H1 (cell line): ENCODE measurements around the gene EDAR.

DNA sequence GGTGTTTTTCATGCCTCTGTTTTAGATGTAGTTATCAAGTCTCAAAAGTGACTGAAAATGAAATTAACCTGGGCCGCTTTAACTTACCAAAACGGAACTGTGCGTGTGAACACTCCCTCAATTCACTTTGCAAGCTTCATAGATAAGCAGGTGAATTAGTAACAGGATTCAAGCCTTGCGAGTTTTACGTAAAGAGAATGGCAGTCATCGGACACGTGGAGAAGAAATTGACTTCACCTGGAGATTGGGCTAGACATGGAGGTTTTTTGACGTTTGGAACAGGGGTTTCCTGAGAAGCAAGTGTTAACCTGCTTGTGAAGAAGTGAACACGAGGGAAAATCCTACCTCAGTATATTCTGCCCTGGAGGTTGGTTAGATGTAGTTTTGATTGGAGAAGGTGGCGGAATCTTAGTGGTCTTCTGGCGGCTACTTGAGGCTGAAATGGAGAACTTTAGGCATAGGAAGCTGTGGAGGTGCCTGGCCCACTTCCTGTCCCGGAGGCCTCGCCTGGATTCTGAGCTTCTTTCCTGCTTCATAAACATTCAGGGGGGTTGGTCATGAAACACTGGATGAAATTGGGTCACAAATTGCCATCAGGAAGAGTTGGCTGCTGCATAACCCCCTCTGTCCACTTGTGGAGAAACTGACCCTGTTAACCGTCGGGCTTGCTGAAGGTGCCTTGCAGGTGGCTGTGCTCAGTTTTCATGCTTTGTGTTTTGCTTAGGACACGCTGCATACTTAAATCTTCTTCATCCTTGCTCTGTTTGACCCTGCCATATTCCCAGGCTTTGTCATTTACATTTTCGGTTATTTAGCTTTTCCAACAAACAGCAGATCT lies 1.9 kb downstream of the NCK2 start:
- RRBS: no CpG with 5 or more reads among the region's 17 CpGs
CAGE:
- cytosol, long polyA plus RNA: no peak
- long polyA plus RNA: no peak
- nucleus, long polyA plus RNA: no peak

- RRBS: no CpG with 5 or more reads among the region's 4 CpGs
CAGE:
- cytosol, long polyA plus RNA: no peak
- long polyA plus RNA: no peak
- nucleus, long polyA plus RNA: no peak
Observed at GRCh38 chr2:105755842-105756317, 11.2 kb downstream of the NCK2 start.

GRCh38 chr2:105776924-105777533 lies 32.3 kb downstream of the NCK2 start:
- RRBS: no CpG with 5 or more reads among the region's 14 CpGs
CAGE:
- cytosol, long polyA plus RNA: no peak
- long polyA plus RNA: no peak
- nucleus, long polyA plus RNA: no peak

DNA sequence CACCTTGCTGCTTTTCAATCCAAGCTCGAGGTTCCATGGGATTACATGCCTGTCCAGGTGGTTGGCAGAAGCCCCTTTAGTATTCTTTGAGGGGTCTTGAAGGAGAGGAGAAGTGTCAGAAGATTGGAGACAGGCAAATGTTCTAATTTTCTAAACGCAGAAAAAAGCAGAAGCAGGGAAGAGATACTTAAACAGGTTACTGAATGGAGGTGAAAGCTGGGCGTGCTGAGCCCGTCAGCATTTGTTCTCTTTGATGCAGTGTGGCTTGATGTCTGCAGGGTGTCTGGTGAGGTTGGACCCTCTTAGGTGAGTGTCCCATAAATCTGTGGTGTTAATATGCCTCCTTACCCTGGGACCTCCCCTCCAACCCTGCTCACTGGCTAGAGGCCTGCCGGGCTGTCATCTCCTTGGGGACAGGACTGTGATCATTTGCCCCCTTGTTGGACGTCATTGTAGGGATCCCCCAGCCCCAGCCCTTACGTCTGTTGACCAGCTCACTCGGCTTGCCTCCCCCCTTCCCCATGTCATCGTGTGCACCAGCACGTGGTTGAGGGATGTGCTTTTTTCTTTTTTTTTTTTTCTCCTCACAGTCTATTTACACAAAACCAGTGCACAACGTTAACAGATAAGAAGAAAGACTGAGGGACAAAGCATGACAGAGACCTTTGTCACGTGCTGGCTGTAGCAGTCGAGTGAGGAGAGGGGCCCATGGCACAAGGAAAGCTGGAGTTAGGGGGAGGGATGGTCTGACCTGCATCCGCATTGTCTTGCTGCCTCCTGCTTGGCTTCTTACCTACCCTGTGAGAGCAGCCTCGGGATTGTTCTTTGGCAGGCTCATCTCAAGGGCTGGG lies 56.4 kb downstream of the NCK2 start:
- RRBS: no CpG with 5 or more reads among the region's 15 CpGs
CAGE:
- cytosol, long polyA plus RNA: no peak
- long polyA plus RNA: no peak
- nucleus, long polyA plus RNA: no peak

GRCh38 chr2:105820072-105820762 lies 75.5 kb downstream of the NCK2 start:
- RRBS: no CpG with 5 or more reads among the region's 15 CpGs
CAGE:
- cytosol, long polyA plus RNA: no peak
- long polyA plus RNA: no peak
- nucleus, long polyA plus RNA: no peak

DNA sequence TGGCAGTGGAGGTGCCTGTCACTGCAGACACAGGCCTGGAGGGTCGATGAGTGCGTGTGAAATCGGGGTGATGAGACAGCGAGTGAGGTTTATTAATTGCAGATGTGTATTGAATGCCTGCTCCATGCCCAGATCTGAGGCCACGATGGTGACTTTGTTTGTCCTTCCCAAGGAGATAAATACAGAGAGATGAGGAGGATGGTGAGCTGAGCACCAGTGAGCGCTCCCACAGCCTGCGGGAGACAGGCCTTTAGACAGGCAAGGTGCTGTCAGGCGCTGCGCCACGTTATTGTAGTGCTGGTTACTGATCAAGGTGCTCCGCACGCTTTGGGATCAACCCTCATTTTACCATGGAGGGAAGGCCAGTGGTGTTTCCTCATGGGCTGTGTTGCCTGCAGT lies 126.3 kb downstream of the NCK2 start:
- RRBS: no CpG with 5 or more reads among the region's 12 CpGs
CAGE:
- cytosol, long polyA plus RNA: no peak
- long polyA plus RNA: no peak
- nucleus, long polyA plus RNA: no peak

DNA sequence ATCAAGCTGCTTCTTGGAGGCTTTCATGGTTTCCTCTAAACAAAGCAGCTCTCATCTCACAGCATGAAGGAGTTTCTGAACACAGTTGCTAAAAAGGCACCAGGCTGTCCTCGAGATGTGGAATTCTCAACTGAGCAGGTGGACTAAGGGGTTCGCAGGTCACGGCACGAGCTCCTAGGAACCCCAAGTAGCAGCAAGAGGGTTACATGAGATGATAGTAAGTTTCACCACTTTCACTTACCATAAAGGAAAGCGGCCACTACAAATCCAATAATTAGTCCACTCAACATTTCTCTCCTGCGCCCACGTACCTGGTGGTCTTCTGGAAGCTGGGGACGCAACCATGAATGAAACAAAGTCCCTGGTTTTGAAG lies 44.9 kb downstream of the ECRG4 start:
- RRBS: no CpG with 5 or more reads among the region's 8 CpGs
CAGE:
- cytosol, long polyA plus RNA: no peak
- long polyA plus RNA: no peak
- nucleus, long polyA plus RNA: no peak

GRCh38 chr2:106137923-106138498 lies 56.1 kb downstream of the UXS1 start:
- RRBS: no CpG with 5 or more reads among the region's 8 CpGs
CAGE:
- cytosol, long polyA plus RNA: no peak
- long polyA plus RNA: no peak
- nucleus, long polyA plus RNA: no peak

- RRBS: no CpG with 5 or more reads among the region's 2 CpGs
CAGE:
- cytosol, long polyA plus RNA: no peak
- long polyA plus RNA: no peak
- nucleus, long polyA plus RNA: no peak
Observed at GRCh38 chr2:106198149-106198348, 3.9 kb upstream of the UXS1 start.

DNA sequence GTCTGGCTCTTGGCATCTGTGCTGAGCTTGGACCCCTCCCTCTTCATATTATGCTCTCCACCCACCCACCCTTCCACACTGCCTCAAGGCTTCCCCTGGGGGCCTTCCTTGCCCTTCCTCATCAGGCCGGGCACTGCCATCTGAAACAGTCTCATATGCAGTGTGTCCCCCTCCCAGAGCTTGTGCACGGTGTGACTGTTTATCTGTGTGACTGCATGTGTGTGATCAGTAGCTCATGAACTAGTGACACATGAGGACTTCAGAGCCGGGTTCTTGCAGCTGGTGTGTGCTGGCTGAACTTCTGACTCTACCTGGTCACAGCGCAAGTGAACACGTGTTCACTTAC lies 51.5 kb downstream of the CD8B2 start:
- RRBS: no CpG with 5 or more reads among the region's 5 CpGs
CAGE:
- cytosol, long polyA plus RNA: no peak
- long polyA plus RNA: no peak
- nucleus, long polyA plus RNA: no peak

DNA sequence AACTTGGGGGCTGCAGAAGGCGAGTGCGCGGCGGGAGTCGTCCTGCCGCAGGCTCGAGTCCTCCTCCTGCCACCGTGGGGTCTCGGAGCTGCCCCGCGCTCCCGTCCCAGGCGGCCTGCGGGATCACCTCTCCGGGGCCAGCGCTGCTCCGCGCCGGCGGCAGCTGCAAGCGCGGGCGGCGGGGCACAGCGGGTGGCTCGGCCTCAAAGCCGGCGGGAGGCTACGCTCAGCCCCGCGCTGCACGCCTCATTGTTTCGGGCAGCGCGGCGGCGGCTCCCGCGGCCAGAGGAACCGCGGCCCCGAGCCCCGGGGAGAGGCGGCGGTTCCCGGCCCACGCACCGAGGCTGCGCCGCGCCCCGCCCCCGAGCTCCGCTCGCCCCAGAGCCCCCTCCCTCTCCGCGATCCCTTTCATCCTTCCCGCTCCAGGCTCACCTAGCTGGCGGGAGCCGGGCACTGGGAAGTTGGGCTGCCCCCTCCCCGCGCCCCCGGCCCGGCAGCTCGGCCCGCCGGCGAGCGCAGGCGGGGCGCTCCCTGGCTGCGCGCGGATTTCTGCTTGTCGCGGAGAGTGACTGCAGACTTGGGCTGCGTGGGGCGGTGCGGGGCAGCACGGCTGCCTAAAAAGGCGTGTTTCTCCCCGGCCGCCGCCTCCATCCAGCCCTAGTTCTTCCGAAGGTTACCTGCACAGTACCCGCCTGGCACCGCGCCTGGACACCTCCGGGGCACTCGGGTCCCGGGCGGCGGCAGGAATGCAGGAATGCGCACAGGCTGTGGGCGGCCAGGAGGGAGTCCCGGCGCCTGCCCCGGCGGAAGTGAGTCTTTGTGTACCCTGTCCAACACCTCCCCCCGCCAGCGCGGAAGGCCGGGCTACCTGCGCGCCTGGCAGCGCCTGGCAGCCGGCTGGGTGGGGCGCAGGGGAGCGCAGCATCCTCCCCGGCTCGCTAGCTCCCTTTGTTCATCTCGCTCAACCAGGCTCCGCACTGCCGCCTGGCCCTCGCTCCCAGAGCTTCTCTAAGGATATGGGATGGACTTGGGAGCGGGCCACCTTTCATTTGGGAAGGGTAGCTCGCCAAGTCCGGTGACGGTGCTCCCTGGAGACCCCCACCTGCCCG lies 686 bp upstream of the ST6GAL2 start:
- RRBS: 1% methylated on average over 47 of the region's 120 CpGs
CAGE:
- cytosol, long polyA plus RNA: no peak
- long polyA plus RNA: no peak
- nucleus, long polyA plus RNA: no peak

GRCh38 chr2:107544724-107545287 lies 281.9 kb upstream of the RGPD4 start:
- RRBS: 96% methylated on average over 4 of the region's 21 CpGs
CAGE:
- cytosol, long polyA plus RNA: no peak
- long polyA plus RNA: no peak
- nucleus, long polyA plus RNA: no peak

DNA sequence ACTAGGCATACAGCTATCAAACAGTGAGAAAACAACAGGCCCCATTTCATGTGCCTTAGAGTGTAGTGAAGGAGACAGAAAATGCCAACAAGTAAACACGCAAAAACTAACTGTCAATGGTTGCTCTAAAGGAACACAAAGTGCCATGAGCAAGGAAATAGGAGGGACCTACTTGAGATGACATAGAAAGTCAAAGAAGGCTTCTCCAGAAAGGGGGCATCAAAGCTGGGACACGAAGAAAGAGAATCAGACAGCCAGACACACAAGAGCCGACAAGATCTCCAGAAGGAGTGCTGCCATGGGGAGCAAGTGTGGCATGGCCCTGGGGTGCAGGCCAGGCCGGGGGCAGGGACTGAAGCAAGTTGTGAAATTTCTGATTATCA lies 715 bp upstream of the SULT1C4 start:
- RRBS: no CpG with 5 or more reads among the region's 4 CpGs
CAGE:
- cytosol, long polyA plus RNA: no peak
- long polyA plus RNA: no peak
- nucleus, long polyA plus RNA: no peak

DNA sequence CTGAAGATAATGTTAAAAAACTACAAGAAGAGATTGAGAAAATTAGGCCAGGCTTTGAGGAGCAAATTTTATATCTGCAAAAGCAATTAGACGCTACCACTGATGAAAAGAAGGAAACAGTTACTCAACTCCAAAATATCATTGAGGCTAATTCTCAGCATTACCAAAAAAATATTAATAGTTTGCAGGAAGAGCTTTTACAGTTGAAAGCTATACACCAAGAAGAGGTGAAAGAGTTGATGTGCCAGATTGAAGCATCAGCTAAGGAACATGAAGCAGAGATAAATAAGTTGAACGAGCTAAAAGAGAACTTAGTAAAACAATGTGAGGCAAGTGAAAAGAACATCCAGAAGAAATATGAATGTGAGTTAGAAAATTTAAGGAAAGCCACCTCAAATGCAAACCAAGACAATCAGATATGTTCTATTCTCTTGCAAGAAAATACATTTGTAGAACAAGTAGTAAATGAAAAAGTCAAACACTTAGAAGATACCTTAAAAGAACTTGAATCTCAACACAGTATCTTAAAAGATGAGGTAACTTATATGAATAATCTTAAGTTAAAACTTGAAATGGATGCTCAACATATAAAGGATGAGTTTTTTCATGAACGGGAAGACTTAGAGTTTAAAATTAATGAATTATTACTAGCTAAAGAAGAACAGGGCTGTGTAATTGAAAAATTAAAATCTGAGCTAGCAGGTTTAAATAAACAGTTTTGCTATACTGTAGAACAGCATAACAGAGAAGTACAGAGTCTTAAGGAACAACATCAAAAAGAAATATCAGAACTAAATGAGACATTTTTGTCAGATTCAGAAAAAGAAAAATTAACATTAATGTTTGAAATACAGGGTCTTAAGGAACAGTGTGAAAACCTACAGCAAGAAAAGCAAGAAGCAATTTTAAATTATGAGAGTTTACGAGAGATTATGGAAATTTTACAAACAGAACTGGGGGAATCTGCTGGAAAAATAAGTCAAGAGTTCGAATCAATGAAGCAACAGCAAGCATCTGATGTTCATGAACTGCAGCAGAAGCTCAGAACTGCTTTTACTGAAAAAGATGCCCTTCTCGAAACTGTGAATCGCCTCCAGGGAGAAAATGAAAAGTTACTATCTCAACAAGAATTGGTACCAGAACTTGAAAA lies 21.2 kb downstream of the GCC2 start:
- RRBS: no CpG with 5 or more reads among the region's 7 CpGs
CAGE:
- cytosol, long polyA plus RNA: no peak
- long polyA plus RNA: no peak
- nucleus, long polyA plus RNA: no peak

DNA sequence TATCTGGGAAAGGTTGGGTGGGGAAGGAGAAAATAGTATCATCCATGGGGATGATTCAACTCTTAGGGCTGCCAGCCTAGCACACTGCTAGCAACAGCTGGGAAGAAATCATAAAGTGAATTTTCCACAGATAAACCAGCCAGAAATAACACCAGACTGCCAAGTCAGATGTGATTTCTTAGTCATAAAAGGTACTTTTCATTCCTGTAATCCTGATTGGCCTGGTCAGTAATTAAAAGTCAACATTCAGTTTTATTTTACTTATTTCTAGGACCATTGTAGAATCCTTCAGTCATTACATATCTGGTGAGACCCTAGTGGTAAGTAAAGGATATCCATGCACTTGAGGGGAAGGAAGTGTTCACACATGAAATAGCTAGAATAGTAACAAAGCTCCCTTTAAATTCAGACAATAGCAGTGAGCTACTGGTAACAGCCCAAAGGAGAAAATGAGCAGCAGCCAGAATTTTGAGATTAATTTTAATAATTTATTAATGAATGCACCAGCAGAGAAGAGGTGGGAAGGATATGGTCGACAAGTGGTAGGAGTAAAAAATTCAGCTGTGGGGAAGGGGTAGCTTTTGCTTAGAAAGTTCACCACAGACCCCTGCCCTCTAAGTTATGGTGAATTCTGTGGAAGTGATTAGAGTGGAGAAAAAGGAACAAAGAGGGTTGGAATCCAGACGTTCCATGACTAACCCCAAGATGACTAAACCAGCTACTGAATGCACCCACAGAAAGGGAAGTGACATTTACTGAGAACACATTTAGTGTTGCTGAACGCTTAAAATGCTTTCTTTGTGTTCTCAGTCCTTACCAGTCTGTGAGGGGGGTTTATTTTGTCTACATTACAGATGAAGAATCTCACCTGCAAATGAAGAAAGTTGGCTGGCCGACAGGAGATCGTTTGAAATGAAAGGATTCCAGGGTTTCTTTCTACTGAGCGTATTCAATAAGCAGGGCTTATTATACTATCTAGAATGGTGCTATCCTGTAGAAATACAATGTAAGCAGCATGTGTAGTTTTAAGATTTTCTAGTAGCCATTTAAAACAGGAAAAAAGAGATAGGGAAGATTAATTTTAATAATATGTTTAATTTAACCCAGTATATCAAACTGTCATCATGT lies 59.7 kb downstream of the LIMS1 start:
- RRBS: no CpG with 5 or more reads among the region's 6 CpGs
CAGE:
- cytosol, long polyA plus RNA: no peak
- long polyA plus RNA: no peak
- nucleus, long polyA plus RNA: no peak

DNA sequence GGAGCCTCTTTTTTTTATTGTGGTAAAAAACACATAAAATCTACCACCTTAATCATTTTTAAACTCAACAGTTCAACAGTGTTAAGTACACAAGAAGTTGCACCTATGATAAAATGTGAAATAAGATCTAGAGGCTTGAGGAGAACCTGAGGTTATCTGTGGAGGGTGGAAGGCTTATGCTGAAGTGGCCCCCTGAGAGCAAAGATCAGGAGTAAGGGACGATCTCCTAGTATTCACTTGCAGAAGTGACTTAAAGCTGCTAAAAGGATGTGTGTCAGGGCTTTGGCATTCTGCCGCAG lies 61.5 kb downstream of the LIMS1 start:
- RRBS: no CpG with 5 or more reads among the region's 2 CpGs
CAGE:
- cytosol, long polyA plus RNA: no peak
- long polyA plus RNA: no peak
- nucleus, long polyA plus RNA: no peak

DNA sequence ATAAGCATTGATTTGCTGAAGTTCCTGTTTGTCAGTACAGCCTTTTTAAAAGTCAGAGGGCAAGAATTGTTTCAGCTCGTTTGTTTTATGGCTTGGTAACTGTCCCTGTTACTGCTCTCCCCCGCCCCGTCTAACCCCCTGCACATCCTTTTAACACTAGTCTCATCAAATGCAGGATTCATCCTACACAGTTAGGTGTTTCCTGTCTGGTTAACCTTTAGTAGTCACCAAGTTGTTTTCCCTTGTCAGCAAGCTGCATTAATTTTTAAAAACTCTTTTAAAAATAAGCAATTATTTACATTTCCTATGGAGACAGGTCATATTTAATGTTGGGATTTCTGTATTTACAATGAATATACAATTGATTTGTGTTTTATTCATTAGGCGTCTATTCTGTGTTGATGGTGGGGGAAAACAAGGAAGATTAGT lies 84.7 kb downstream of the LIMS1 start:
- RRBS: no CpG with 5 or more reads among the region's 4 CpGs
CAGE:
- cytosol, long polyA plus RNA: no peak
- long polyA plus RNA: no peak
- nucleus, long polyA plus RNA: no peak

GRCh38 chr2:108766303-108767071 lies 20.1 kb upstream of the CCDC138 start:
- RRBS: no CpG with 5 or more reads among the region's 11 CpGs
CAGE:
- cytosol, long polyA plus RNA: no peak
- long polyA plus RNA: no peak
- nucleus, long polyA plus RNA: no peak

GRCh38 chr2:108777000-108777468 lies 9.5 kb upstream of the CCDC138 start:
- RRBS: no CpG with 5 or more reads among the region's 1 CpG
CAGE:
- cytosol, long polyA plus RNA: no peak
- long polyA plus RNA: no peak
- nucleus, long polyA plus RNA: no peak

- RRBS: no CpG with 5 or more reads among the region's 22 CpGs
CAGE:
- cytosol, long polyA plus RNA: no peak
- long polyA plus RNA: no peak
- nucleus, long polyA plus RNA: no peak
Observed at GRCh38 chr2:108988591-108989604, at the start of gene EDAR. Gene EDAR (minus strand): TSS chr2:108989220.